ENCODE measurements around a stretch of chr9.

DNA sequence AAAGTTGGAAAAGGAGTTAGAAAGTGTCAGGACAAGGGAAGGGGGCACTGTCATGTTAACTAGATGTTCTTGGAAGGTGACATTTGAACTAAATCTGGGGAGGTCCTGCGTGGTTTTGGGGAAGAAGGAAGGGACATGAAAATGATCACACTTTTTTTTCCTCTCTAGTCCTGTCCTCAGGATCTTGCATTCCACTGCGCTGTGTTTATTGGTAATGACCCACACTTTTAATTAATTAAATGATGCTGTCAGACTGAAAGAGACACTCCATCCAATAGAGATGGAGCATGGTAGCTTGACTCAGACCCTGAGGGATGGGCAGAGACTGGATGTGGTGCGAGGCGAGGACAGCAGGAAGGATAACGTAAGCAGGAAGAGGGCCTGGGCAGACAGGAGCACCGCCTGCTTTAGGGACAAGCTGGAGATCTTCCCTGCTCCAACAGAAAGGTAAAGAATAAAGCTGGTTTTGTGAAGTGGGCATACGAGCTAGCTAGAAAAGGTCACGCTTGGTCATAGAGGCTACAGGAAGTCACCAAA, 3.7 kb upstream of the DOCK8 start:
- RRBS = no CpG with 5 or more reads among the region's 8 CpGs

DNA sequence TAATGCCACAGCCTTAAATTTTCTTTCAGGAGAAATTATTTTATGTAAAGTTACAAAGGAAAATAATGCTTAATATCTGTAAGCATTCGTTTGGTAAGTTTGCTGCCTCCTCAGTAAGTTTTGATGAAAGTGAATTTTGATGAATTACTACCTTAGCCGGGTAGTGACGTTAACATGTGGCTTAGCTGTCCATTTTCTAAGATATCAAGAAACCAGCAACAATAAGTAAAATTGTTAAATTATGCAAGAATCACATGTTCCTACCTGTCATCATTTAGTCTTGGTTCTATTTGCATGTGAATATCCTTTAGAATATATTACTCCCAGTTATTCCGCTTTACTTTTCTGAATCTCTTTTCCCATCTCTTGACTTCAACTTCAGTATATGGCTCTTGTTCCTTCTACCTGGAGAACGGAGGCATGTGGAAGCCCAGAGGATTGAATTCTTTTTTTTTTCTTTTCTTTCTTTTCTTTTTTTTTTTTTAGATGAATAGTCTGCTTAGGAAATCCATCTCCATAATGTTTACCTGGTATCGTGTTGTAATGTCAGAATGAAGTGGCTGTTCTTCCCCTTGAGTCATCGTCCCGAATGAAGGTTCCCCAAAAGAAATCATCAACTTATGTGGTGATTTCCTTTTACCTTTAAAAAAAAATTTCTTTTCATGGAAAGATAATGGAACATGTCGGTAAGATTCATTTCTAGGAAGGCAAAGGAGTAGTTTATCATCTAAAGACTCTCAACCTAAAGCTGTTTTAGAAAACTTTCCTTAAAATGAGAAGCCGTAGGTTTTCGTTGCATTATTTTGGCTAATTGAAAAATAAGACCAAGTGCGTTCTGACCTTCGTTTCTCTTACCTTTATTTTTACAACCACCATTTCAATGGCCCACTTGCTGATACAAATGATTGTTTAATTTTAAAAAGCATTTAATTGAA, 59.6 kb downstream of the DOCK8 start:
- RRBS = no CpG with 5 or more reads among the region's 13 CpGs

- RRBS = no CpG with 5 or more reads among the region's 4 CpGs
Observed at GRCh38 chr9:297056-297422, 82.4 kb downstream of the DOCK8 start.

DNA sequence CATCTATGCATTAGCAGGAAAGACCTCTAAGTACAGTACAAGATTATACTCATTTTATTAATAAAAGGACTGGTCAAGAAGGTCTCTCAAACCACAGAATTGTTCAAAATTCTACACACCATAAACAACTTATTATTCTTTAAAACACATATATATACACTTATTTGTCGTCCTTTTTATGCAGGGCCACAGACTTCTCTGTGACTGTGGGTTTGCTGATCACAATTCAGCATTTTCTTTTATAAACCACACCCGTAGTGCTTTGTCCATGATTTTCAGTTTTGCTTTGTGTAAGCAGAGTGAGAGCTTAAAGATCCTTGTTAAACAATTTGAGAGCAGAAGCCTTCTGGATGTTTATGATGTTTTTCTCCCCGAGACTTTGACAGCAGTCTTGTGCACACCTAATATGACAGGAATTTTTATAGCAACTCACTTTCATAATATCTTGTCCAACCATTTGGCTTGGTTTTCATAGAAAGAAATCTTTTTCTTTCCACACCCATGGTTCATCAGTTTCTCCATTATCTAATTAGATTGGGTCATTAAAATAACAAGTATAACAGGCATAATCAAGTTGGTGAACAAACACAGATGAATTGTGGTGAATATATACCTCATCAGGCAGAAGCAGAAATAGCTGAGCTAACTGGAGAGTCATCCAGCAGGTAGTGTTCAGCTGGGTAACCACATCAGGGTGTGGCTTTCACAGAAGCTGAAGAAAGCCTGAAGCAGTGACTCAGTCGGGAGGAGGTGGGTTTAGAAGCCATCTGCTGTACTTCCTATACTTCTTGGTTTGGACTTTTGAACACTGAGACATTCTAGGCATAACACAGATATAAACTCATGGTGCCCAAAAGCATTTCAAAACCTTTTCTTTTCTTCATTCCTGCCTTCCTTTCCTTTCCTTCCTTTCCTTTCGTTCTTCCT, 57.1 kb upstream of the KANK1 start:
- RRBS = no CpG with 5 or more reads among the region's 5 CpGs

DNA sequence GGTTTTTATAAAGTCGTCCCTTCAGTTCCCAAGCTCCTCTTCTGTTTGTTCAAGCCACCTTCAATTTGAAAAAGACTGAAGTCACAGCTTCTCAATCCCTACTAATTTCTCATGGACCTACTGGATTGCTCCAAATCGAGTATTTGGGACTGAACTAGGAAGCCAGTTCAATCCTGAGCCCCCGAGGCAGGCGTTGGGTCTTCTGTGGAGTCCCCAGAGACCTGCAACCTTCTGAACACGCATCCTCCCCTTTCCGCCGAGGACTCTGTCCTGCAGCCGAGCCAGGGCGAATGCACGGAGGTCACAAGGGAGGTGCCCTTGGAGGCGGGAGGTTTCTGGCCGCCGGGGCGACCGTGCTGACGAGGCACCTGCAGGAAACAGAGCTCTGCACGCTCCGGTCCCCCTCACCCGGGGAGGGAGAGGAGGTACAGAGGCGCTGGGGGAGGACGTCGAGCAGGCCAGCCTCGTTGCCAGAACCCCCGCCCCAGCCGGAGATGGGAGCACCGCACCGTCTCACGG, 737 bp upstream of the KANK1 start:
- RRBS = 40% methylated on average over 11 of the region's 28 CpGs

- RRBS = no CpG with 5 or more reads among the region's 7 CpGs
Observed at GRCh38 chr9:585266-585927, 80.9 kb downstream of the KANK1 start.

- RRBS = no CpG with 5 or more reads among the region's 9 CpGs
Observed at GRCh38 chr9:621528-622078, 117.1 kb downstream of the KANK1 start.

- RRBS = no CpG with 5 or more reads among the region's 13 CpGs
Observed at GRCh38 chr9:625972-627103, 121.8 kb downstream of the KANK1 start.

- RRBS = no CpG with 5 or more reads among the region's 4 CpGs
Observed at GRCh38 chr9:653163-653362, 148.6 kb downstream of the KANK1 start.

DNA sequence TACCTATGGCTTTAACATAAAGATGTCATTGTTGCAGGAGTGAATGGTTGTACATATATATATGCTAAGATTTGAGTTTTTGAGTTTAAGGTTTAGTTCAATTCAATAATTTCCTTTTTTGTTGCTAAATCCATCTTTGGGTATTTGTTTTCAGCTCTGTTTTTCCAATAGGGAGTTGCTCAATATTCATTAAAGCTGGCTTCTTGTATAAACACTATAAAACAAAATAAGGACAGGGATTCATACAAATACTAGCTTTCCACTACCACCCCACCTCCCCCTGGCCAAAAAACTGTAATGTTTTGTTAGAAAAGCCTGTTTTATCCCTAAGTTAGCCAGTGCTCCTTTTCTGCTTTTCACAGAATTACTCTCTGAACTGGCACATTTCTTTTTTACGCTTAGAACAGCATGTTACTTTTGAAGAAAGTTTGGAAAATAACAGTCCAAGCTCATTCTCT, 147.5 kb upstream of the DMRT1 start:
- RRBS = no CpG with 5 or more reads among the region's 1 CpG

DNA sequence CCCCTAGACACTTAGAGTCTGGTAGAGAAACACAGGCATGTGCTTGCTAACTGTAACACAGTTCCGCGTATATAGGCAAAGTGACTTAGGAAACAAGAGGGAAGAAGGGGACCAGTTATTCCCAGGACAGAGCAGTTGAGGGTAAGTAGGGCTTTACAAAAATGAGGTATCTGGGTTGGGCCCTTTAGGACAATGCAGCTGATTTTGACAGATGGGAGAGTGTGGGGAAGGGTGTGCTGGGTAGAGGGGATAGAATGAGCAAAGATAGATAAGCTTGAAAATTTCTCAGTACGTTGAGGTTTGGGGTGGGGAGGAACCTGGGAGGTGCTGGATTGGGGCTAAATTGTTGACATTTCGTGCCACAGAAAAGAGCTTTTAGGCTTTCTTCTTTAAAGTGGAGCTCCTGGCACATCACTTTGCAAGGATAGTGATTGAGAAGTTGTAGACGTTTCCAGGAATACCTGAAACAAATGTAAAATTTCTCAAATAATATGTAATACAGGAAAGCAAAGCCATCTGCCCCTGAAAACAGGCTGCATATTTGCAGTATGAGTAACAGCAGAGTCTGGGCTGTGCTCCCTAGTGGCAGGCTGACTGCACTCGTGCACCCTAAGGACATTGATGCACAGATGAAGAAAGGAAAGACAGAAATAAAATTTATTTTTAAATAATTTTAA, 145.0 kb upstream of the DMRT1 start:
- RRBS = no CpG with 5 or more reads among the region's 6 CpGs

- RRBS = 64% methylated on average over 8 of the region's 51 CpGs
Observed at GRCh38 chr9:706585-707791, 134.5 kb upstream of the DMRT1 start.

DNA sequence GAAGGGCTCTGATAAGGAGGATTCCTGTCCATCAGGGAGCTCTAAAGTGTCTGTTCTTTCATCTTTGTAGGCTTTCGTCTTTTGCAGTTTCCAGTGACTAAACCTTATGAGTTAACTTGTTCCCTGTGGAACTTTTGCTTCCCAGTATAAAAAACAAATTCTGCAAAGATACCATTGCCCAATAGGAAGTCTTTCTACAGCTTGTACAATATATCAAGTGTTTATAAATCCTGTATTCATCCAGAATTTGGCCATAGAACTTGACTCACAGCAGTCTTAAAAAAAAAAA, 89.5 kb upstream of the DMRT1 start:
- RRBS = no CpG with 5 or more reads among the region's 1 CpG

GRCh38 chr9:1071497-1072296, 21.5 kb downstream of the DMRT2 start:
- RRBS = no CpG with 5 or more reads among the region's 6 CpGs

DNA sequence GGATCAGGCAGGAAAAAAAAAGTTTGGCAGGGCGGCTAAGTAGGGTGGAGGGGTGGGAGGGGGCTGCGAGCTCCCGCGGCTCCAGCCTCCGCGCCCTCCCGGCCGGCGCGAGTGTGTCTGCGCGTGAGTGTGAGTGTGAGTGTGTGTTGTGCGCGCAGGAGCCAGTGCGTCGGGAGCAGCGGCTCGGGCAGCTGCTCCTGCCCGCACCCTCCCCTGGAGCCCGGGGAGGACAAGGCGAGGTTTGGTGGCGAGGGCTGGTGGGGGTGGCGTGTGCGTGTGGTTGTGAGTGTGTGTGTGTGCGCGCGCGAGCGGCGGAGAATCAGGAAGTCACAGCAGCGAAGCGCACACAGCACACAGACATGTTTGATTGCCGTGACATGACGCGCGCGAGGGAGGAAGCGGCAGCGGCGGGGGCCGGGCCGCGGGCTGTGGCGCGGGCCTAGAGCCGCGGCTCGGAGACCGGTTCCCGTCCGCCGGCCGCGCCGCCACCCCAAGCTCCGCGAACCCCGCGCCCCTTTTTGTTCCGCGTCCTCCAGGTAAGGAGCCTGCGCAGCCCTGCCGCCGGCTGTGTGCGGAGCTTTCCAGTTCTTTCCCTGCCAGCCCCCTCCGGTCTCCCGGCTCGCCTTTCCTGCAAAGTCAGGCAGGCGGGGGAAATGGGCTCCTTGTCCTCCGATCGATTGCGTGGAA, 2.3 kb downstream of the SMARCA2 start:
- RRBS = 3% methylated on average over 14 of the region's 72 CpGs

DNA sequence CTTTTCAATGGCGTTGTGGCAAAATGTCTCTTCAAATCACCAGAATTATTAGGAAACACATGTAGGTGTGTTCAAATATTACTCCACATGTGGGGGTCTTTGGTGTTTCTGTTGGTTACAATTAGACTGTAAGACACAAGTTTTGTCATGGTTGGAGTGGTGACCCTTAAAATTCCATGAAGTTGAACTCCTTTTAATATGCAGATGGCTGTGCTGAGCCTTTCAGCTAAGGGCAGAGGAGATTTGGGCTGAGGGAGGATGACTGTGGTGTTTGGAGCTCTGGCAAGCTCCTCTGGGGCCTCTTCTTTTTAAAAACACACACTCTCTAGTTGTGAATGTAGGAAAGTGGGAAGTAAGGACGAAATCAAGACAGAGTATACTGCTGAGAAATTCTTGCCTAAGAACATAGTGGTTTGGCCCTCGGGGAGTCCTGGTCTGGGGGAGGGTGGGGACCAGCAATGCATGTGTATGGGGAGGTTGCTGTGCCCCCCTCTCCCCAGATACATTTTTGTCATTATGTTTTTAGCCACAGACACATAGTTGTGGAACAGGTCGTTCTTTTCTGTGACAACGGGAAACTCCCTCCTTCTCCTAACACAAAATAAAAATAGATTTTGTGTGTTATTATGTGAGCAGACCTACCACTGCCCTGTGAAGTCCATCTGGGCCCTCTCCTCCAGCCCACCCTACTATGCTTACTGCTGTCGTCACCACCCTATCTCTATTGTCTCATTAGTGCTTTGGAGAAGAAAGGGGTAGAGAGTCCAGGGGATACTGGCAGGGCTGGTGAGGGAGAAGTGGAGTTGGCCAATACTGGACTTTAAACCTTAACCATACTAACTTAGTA, 9.9 kb downstream of the SMARCA2 start:
- RRBS = no CpG with 5 or more reads among the region's 6 CpGs

DNA sequence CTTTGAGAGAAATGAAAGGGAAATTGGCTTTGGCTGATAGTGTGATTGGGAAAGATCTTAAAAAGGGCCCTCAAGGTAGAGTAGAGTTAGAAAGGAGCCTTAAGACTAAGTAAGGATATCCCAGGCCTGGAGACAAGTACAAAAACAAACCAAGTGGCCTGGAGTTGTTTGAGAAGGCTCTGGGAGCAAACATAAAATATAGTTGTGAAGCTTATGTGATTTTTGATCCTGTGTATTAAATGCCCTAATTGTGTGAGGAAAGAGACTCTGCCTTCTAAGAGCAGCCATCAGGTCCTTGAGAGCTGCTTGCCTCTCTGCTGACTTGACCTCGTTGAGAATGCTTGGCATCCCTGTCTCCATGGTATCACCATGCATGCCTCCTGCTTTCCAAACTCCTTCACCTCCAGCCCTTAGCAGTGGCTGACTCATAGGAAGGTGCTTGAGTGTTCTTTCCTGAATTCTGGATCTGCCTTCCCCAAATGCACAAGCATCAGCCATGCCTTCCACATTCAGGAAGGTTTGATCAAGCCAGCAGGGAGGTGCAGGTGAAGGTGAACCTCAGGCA, 78.9 kb downstream of the SMARCA2 start:
- RRBS = no CpG with 5 or more reads among the region's 1 CpG

DNA sequence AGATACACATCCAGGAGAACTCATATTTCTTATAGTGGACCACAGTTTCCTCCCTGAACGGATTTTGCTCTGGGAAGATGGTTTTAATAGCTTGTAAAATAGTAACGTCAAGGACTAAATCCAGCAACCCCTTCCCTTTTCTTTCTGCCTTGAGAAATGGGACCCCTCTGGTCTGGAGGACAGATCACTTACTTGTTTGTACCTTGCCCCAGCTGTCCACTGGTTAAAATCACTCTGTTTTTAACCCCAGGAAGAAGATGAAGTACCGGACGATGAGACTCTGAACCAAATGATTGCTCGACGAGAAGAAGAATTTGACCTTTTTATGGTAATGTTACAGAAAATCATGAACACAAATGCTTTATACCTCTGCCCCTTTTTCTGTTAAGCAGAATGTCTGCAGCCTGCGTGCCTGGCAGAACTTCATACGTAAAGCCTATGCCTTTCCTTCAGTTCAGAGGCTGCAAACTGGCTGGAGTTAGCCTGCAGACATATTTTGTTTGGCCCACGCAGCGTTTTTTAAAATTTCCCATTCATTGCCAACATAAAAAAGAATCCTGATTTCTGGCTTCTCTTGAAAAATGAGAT, 104.2 kb downstream of the SMARCA2 start:
- RRBS = no CpG with 5 or more reads among the region's 10 CpGs

DNA sequence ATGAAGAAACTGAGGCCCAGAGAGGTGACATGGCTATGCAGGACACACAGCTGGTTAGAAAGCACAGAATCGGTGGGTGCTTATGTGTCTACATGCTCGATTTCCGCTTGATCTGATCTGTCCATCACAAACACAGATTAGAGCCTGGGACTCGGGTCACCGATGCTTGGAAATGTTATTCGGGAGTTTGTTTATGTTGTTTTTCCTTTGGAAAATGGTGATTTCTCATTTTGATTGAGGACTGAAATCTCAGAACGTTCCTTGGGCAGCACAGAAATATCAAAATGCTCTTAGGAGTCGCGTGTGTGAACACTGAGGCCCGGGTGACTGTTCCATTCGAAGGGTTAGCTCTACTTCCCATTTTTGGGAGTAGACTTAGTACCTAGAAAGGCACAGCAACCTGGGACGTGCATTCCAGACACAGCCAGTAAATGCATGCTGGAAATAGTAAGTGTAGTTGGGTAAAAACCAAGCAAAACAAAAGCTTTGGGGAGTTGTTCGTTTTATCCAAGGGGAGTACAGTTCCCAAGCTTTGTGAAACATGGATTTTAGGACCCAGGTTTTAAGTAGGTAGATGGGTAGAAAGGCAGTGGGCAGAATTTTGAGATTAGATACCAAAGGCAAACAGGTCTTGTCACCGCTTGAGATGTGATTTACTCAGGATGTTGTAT, 109.5 kb downstream of the SMARCA2 start:
- RRBS = no CpG with 5 or more reads among the region's 14 CpGs

- RRBS = no CpG with 5 or more reads among the region's 7 CpGs
Observed at GRCh38 chr9:2126212-2127040, 111.3 kb downstream of the SMARCA2 start.

Measured in Jurkat, Clone E6-1 (cell line).